A375 (cell line): ENCODE results near the gene STT3A.

DNA sequence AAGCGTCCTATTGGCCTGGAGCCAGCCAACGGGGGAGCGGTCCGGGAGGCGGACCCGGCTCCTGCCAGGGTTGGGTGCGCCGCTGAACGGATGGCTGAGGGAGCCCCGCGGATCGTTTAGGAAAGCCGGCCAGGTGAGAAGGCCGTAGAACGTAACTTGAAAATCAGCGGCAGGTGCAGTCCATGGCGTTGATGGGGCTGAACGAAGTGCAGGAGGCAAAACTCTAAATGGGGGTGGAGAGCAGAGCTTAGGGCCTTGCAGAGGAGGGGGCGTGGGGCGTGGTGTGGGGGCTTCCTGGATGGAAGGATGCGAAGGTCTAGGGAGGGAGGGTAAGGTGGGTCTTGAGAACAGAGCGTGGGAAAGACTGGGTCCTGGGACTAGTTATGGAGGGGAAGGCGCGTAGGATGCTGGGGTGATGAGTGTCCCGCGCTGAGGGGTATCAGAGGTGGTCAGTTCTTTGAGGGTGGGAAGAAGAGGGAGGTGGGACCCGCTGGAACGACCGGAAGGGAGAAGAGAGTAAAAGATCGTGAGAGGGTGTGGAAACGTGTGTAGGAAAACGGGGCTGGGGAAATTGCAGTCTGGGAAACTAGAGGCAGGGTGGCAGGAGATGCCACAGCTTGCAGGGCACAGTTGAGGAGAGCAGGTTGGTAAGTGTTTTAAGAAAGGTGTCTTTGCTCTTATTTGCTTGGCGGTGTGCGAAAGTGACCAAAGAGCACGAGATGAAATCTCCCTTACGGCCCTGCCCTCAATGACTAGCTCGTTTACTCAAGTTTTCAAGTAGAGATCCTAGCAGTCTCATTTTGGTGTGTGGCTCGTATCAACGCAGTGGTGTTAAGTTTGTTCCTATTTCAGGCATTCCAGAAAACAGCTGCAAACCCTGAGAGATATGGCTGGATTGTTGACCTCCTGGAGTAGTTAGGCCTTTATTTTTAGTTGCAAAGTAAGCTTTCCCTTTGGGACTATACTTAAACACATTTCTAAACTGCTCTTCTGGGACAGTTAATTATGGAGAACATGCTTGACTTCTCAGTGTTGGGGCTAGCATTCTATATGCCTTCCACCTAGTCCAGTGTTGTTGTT, at the start of gene STT3A:
TSS of gene STT3A (plus strand) at position 67 of the 1,080 bp plus-strand sequence.
- RAMPAGE, long total RNA, result start-site peak on the plus strand centred at position 80 of the sequence, 39 bp wide, 724 and 183 reads in 2 replicates

DNA sequence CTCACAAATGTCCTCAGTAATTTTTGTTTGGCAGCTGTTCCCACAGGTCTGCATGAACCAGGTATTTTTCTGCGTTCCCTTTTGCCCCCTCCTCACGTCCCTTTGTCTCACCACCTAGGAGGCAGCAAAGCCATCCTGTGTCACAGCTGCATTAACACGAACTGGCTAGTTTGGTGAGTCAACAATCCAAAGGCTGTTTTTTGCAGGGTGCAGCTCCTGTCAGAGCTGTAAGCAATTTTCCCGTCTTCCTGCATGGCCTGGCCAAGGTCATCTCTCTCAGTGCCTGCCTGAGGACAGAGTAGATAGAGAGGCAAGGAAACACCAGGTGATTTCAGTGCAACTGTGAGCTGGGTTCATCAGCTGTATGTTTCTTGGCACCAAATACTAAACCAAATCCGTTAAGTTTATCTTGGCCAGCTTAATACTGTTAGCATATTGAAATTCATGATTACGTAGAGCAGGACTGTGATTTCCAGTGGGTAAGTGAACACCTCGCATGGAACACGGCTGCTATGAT, 20.5 kb upstream of the VSIG10L2 start:
- RAMPAGE, long total RNA, result no peak

DNA sequence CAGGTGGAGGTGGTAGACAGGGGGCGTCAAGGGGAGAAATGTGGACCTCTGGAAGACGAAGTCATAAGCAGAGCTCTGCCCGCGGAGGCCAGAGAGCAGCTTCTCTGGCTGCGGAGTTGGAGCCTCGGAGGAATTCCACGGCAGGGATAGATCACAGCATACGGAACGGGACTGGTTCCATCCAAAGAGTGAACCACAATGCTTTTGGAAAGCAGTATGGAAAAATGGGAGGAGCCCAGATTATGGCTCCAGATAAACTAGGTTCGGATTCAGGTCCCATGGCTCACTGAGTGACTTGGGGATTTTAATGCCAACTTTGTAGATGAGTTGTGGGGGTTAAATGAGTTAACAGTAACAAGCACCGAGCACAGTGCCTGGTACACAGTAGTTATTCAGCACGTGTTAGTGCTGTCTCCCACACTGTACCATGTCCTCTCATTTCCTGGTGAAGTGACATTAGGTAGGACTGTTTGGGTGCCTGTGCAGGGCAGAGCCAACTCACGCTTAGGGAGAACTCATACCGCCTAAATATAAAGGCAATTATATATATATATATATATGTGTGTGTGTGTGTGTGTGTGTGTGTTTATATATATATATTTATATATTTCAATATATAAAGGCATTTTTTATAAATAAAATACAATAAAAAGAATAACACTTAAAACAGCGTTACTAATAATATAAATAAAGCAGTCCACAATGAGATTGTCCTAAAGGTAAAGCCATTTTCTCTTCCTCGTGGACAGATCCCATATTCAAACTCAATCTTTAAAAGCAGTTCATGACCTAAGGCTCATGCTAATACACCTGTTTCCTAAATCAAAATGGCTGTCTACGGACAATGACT, 12.4 kb downstream of the VSIG10L2 start:
- RAMPAGE, long total RNA, result no peak

DNA sequence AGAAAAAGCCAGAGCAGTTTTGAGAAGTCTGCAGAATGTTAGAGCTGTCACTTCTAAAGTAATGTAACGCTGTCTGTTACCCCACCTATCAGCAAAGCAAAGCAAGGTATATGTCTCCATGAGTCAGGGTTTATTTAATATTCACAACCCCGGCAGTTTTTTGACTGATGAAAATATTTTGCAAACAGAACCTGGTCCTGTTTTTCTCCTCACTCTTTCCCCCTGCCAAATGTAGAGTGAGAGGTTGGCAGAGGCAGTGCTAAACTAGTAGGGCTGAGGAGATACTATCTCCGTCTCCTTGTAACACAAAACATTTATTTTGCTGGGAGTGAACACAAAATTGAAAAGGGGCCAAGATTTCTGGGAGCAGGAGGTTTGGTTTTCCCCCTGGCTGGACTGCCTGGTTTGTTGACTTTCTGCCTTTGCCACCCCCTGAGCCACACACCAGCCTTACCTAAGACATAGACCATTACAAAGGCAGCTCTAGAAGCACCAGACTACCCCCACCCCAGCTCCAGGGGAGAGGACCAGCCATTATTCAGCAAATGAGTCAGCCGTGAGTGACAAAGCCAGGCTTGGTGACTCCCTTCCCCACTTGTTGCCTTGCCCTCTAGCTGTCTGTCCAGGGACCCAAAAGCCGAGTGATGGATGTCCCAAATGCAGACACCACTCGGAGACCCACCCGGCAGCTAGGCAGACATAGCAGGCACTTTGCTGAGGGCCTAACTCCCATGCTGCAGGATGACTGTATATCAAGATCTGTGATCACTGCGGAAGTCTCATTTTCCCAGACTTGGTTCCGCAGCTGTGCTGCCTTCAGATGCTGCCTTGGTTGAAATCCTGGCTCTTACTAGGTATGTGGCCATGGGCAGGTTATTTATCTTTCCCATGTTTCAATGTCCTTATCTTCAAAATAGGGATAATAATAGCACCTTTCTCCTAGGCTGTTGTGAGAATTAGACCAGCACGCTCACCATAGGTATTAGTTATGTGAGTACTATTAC, 17.6 kb upstream of the CDON start:
- RAMPAGE, long total RNA, result no peak

DNA sequence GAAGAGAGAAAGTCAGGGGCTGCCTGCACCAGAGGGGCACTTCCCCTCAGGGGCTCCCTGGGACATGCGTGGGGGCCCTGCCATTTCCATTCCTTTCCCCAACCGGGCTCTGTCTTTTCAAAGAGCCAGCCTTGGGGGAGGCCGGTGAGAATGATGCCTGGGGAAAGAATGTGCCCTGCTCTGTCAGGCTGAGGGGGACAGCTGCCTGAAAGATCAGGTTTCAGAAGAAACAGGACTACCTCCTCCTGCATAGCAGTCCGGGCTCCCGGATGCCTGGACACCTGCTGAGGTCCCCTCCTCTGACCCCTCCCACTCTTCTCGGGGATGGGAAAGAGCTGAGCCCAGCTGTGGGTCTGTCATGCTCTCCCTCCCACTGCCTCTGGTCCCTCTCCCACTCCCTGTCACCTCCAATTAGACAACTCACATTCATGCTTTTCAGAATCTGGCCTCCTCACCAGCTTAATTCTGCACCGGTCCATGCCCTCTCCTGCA, 41.7 kb upstream of the CDON start:
- RAMPAGE, long total RNA, result no peak

GRCh38 chr11:126111501-126112316, 49.0 kb upstream of the CDON start:
- RAMPAGE, long total RNA, result no peak

- RAMPAGE, long total RNA, result no peak
Measured at GRCh38 chr11:126153981-126154424, 57.4 kb downstream of the RPUSD4 start.

GRCh38 chr11:126265037-126266476, 3.1 kb downstream of the SRPRA start:
- RAMPAGE, long total RNA, result no peak

GRCh38 chr11:126271345-126271777, 2.4 kb downstream of the FOXRED1 start:
- RAMPAGE, long total RNA, result no peak

GRCh38 chr11:126284905-126285160, 1.9 kb downstream of the TIRAP start:
- RAMPAGE, long total RNA, result no peak

DNA sequence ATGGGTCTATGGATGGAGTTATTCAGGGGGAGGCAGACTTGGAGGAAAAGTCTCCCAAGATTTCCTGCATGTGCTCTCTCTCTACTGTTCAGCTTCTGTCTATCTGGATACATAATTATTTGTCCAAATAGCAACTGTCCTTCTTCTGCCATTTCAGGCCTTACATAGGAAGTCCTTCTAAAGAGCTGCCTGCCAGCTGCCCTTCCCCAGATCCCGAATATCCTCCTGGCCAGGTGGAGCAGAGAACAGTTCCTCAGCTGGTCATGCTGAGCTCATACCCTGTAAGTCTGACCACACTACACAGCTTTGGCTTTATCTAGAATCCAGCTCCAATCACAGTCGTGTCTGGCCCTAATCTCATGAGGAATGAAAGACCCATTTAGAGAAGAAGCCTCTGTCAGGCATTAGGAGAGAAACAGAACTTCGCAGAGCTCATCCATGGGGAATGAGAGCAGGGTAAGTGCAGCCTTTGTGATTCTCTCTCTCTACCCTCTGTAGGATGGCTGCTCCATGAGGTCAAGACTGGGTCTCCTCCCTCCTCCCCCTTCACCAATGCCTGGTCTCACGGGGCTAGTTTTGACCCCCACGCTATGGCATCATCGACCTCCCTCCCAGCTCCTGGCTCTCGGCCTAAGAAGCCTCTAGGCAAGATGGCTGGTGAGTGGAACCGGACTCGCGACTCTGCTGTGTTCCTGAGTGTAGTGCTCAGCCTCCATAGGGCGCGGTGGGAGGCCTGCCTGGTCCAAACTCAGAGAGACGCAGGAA, 7.6 kb downstream of the TIRAP start:
- RAMPAGE, long total RNA, result no peak

DNA sequence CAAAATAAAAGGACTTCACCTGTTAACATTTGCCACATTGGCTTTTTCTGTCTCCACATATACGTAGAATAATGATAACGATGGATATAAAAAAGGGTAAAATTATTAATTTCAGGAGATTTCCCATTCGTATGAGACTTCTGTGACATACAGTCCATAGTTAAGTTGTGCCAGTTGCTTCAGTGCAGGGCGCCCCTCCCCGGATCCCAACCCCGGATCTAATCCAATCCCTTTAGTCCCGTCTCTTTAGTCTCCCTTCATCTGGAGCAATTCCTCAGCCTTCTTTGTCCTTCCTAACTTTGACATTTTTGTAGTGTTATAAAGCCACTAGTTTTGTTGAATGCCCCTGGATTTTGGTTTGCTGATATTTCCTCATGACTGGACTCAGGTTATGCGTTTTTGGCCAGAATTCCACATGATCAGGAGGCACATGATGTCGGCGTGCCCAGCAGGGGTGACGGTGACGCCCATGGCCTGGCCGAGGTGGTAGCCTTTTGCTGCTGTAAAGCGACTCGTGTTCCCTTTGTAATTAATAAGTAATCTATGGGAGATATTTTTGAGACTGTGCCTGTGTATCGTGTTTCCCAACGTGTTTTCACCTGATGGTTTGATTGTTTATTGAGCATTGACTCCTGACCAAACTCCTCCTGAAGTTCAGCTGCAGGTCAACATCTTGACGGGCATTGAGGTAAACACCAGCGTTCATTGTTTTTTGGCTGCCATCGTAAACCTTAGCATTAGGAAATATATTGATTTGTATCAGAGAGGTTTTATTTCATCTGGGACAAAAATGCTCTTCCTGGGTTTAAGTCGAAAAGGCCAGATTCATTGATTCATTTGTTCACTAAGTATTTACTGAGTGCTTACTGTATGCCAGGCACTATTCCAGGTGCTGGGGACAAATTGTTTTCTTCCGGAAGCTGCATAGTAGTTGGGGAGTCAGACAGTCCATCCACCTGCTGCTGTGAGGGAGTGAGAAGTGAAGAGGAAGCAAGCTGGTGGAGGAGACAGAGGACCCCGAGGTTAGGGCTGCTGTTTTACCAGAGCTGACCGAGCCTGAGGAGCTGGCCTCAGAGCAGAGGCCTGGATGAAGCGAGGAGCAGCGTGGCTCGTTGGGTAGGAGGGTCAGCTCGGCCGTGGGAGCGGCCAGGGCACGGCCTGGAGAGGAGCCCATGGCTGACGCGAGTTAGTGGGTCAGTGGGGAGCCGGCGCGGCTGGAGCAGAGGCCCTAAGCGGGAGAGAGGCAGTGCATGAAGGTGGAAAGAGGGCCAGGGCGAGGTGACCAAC, 23.5 kb downstream of the DCPS start:
- RAMPAGE, long total RNA, result no peak

GRCh38 chr11:126329498-126330072, 25.7 kb downstream of the DCPS start:
- RAMPAGE, long total RNA, result no peak

DNA sequence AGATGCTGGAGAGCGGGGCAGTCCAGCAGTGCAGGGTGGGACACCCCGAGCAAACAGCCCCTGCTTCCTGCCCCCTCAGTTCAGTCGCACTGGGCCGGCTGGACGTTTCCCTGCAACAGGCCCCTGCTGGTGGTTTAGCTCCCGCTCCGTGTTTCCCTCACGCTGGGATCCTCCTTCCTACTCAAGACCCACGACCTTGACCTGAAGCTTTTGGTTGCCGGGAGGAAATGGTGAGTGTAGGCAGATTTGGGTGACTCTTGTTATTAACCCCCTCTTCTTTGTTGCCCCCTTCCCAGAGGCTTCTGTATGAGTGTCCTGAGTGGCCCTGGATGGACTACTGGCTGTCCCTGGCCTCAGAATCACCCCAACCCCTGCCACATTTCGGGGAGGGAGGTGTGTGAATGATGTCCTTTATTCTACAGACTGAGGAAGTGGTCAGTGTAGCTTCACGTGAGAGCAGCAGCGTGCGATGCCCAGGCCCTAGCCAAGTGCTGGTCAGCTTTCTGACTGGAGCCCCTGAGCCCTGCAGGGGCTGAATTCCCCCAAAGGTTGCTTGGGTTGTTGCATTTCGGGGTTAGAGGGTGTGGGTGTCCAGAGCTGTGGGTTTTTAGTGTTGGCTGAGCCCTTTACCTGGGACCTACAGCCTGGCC, 2.8 kb downstream of the ST3GAL4 start:
- RAMPAGE, long total RNA, result no peak

GRCh38 chr11:126432339-126433133, 77.0 kb downstream of the ST3GAL4 start:
- RAMPAGE, long total RNA, result no peak

- RAMPAGE, long total RNA, result no peak
Measured at GRCh38 chr11:126469093-126469542, 113.6 kb downstream of the ST3GAL4 start.

DNA sequence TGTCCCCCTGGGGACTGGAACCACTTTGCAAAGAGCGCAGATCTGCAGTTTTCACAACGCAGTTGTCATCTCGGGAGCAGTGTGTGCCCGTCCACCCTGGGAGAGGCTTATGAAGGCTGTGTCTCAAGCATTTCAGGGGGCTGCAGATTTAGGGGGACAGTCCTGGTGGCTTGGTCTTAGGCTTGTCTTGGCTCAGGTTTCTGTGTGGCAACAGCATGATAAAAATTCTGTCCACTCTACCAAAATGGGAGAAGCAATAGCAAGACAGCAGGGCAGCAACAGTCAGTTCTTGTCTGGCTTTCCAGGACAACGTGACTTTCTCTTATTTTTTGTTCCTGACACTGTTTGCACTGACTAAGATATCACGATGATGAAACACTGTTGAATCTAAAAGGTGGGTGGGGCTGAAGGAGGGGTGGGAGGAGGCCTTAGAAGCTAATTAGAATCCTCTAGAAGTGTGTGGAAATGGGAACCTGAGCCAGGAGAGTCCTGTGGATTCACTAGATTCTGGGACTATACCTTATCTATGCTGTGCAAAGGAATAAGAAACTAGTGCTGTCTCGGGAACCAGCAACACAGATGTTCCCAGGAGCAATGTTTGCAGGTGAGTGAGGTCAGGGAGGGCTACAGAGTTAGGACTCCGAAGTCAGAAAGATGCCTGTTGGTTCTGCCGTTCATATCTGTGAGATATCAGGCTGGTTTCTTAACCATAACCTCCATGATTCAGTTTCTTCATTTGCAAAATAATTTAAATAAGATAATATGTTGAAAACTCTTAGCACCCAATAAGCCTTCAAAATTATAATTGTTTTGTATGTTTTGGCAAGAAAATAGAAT, 300.3 kb downstream of the ST3GAL4 start:
- RAMPAGE, long total RNA, result no peak

- RAMPAGE, long total RNA, result no peak
Measured at GRCh38 chr11:127109779-127110297, 109.3 kb upstream of the KIRREL3 start.

- RAMPAGE, long total RNA, result no peak
Measured at GRCh38 chr11:128095265-128096073, 491.9 kb downstream of the ETS1 start.

GRCh38 chr11:128304667-128305452, 282.5 kb downstream of the ETS1 start:
- RAMPAGE, long total RNA, result no peak